Melanocyte of skin (primary cell): ENCODE data around the gene FADD.

DNA sequence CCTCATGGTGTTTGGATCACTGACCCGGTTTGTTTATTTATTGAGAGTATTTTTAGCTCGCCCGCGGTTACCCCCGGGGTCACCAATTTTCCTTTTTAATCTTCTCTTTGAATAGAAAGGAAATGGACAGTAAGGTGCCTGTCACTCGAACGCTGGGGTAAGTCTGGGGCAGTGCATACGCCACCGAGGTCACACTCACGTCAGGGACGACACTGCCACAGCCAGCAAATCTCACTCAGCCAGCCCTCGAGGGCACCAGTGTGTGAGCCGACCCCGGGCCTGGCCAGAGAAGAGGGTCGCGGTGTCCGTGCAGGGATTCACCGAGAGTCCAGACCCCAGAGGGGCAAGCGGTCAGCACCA lies 72.6 kb upstream of the FGF3 start:
- CAGE, long polyA plus RNA, 2 experiments: no peak in any of the 2 experiments

DNA sequence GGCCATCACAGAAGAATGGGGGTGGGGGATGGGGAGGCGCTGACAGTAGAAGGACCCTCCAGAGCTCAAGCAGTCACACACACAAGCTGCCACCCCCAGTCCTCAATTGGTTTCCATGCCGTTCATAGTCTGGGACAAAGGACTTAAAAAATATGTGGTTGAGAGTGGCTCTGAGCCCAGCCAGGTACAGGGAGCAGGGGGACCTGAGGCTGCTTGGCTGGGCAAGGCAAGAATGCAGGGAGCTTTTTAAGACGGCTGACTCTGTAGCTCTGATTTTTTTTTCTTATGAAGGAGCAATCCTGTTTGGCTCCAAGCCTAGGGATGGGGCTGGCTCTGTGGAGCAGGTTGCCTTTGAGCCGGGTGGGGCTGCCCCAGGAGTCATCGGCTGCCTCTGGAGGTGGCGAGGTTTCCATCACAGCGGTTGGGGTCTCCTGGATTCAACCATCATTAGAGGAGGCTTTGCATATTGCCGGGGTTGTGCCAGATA lies 13.2 kb upstream of the ANO1 start:
- CAGE, long polyA plus RNA, 2 experiments: no peak in any of the 2 experiments

DNA sequence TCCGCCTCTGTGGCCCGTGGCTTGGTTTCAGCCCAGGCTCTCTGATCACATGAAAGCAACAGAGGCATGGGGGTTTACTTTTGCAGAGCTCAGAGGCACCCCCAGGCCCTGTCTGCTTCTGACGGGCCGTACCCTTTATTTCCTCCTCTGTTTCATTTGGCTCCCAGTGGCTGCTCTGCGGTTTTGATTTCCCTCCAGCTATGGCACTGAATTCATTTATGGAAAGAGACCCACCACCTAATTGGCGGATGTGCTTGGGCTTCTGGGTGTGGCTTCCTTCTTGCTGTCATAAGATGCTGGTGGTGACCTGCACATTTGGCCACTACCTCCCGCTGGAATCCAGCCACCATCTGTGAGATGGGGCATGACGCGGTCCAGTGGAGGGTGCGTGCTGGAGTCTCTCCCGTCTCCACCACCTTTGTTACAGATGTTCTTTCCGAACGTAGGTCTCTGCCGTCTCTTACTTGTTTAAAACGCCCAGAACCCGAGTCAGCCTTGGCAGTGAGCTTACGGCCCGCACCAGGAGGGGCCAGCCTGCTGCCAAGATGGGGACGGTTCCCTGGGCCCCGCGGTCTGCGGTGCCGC lies 47.7 kb upstream of the FADD start:
- CAGE, long polyA plus RNA, 2 experiments: no peak in any of the 2 experiments

DNA sequence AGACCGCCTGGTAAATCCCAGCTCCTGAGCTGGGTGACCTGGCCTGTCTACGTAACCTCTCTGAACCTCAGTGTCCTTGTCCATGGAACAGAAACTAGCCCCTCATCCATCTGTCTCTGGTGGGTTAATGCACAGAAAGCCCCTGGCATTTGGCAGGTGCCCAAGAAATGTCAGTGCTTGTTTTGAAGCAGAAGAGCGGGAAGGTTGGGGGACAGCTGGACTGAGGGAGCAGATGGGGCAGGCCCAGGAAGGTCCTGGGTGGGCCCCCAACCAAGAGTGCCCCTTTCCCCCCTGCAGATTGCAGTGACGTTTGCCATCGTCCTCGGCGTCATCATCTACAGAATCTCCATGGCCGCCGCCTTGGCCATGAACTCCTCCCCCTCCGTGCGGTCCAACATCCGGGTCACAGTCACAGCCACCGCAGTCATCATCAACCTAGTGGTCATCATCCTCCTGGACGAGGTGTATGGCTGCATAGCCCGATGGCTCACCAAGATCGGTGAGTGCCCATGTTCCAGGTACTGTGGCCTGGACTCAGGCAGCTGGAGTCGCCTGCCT lies 42.2 kb upstream of the FADD start:
- CAGE, long polyA plus RNA, 2 experiments: no peak in any of the 2 experiments

DNA sequence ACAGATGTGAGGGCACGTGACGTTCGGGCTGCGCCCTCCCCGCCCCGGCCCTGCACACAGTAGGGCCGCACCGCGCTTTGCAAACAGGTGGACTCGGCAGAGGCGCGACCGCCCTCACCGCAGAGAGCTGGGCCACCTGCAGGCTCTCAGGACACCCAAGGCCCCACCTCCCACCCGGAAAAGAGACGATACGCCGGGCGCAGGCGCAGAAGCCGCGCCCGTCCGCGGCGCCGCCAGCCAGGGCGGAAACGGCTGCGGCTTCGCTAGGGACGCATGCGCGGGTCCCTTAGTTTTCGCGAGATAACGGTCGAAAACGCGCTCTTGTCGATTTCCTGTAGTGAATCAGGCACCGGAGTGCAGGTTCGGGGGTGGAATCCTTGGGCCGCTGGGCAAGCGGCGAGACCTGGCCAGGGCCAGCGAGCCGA lies at the start of gene FADD:
TSS of gene FADD (plus strand) at position 318 of the 425 bp plus-strand sequence.
- CAGE, long polyA plus RNA, 2 experiments: start-site peak on the plus strand in 1 of 2 experiments, centred at position 342 of the sequence, 155 to 172 reads per replicate

DNA sequence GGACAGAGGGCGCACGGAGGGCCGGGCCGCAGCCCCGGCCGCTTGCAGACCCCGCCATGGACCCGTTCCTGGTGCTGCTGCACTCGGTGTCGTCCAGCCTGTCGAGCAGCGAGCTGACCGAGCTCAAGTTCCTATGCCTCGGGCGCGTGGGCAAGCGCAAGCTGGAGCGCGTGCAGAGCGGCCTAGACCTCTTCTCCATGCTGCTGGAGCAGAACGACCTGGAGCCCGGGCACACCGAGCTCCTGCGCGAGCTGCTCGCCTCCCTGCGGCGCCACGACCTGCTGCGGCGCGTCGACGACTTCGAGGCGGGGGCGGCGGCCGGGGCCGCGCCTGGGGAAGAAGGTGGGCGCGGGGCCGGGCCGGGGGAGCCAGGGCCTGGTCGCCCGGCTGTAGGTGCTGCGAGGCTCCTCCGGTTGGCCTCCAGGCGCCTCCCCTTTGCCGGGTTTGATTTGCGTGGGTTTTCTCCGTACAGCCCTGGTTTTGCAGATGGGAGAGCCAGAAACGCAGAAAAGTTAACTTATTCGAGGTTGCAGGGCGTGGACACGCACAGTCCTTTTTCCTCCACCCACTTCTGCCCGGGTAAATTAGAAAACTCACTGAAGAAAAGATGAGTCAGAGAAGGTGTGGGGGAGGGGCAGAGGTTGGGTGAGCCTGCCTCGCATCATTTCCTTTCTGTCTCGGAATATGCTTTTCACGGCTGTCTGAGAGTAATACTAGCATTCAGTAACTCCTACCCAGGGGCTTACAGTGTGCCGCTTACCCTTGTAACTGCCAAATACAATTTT lies 500 bp downstream of the FADD start:
- CAGE, long polyA plus RNA, 2 experiments: no peak in any of the 2 experiments

DNA sequence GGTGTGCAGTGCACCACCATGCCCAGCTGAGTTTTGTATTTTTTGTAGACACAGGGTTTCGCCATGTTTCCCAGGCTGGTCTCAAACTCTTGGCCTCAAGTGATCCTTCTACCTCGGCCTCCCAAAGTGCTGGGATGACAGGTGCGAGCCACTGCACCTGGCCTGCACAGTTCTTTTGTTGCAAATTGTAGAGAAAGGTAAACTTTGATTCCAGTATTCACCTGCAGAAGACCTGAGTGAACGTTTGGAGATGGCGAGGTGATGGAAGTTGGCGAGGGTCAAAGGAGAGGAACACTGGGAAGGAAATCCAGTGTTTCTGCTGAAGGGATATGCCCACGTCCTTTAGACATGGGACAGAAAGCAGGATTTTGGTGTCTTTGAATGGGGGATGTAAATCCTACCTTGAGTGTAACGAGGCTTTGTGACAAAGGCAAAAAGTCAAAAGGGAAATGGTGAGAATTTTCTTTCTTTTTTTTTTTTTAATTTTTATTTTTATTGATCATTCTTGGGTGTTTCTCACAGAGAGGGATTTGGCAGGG lies 23.7 kb downstream of the PPFIA1 start:
- CAGE, long polyA plus RNA, 2 experiments: no peak in any of the 2 experiments

- CAGE, long polyA plus RNA, 2 experiments: no peak in any of the 2 experiments
These were observed 62.7 kb downstream of the PPFIA1 start for GRCh38 chr11:70333186-70333640.

GRCh38 chr11:70713871-70714146 lies 315.5 kb downstream of the CTTN start:
- CAGE, long polyA plus RNA, 2 experiments: no peak in any of the 2 experiments

DNA sequence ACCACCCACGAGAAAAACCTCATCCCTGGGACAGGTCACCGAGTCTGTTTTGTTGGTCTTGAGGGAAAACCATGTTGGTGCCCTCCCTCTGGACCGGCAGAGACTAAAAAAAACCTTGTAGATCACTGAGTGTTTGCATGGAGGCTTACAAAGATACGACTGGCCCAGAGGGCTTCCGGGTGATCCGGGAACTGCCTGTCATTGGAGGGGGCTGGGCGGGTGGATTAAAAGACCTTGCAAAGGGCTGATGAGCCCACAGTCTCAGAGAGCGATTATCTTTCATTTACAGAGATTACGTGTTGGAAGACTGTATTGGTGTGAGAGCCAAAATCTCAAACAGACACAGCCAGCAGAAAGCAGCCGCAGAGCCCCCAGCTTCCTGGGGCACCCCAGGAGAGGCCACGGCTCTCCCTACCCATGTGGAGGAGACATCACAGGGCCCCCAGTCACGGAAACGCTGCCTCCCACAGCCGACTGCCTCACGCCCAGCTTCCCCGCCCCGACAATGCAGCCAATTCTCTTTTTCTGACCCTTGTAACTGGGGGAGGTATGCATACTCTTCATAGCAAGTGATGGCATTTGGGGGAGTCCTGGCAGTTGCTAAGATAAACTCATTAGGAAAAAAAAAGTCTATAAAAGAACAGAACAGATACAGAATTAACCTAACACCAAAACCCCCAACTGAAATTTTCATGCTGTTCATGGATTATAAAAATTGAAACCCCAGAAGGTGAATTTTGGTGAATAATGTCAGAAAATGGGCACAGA lies 426.5 kb downstream of the CTTN start:
- CAGE, long polyA plus RNA, 2 experiments: no peak in any of the 2 experiments

DNA sequence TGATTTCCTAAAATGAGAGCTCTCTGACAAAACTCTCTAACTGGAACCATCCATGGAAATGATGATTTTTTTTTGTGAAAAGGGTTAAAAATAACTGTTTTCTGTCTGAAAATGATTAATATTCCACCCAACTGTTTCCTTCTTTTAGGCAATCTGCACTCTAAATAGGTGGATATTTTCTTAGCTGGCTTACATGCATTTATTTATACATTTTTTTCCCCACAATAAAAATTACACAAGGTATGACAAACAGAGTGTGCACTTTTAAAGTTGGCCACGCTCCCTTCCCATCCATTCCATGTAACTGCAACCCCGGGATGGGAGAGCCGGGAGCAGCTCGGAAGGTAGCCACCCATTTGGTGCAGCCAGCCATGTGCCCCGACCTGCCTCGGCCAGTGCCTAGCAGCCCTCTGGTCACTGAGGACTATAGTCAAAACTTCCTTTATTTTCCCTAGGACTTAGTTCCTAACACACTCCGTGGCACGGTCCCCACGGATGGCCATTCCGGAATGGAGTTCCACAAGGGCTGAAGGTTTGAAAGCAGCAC lies 426.6 kb downstream of the SHANK2 start:
- CAGE, long polyA plus RNA, 2 experiments: no peak in any of the 2 experiments

DNA sequence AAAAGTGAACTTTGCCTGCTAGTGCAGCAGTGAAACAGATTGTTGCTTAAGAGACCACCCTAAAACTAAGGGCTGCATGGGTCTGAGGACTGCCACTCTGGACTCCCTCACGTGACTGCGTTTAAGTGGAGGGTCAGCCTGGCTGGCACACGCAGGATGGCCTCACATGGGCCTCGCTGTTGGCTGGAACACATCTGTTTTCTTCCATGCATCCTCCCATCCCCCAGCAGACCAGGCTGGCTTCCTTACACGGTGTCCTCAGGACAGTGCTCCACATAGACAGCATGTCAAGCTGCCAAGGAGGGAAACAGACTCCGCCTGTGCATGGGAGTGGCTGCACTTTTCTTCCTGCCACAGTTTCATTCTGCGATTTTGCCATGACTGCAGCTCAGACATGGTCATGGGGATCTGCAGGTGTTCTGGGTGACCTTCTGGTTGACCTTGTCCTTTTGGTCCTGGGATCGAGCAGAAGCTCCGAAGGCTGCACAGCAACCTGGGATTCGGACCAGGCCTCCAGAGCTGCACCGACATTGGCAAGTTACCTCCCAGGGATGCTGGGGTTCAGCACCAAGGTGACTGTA lies 344.2 kb downstream of the SHANK2 start:
- CAGE, long polyA plus RNA, 2 experiments: no peak in any of the 2 experiments

GRCh38 chr11:71106563-71106849 lies 145.9 kb downstream of the SHANK2 start:
- CAGE, long polyA plus RNA, 2 experiments: no peak in any of the 2 experiments

DNA sequence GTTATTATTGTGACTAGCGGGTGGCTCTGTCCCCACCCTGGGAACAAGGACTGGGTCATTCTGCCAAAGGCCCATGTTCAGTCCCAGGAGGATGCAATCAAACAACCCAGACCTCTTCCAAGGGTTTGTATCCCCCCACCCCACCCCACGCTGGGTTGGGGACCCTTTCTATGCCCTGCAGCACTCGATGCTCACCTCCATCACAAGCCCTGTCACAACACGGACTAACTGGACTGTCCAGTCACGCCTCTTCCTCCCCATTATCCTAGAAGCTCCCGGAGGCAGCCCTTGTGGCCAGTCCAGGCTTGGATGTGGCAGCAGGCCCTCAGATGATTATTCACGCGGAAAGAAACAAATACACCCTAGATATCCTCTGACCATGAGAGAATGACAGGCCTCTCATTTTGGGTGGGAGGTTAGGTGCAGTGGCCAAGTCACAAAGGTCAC lies 3.7 kb downstream of the SHANK2 start:
- CAGE, long polyA plus RNA, 2 experiments: no peak in any of the 2 experiments

DNA sequence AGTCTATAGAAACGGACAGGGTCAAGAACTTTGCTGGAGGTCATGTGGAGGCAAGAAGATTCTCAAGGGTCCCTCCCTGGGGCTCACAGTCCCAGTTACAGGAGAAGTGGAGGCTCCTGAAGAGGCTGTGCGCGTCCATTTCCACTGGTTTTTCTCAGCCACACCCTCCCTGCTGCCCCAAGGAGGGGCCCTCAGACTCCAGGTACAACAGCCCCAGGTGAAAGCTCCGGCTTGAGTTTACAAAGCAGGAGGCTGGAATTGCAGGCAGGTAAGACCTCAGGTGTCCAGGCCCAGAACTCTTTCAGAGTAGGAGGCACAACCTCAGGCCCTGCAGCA lies 3.1 kb downstream of the SHANK2 start:
- CAGE, long polyA plus RNA, 2 experiments: no peak in any of the 2 experiments

- CAGE, long polyA plus RNA, 2 experiments: no peak in any of the 2 experiments
These were observed 1.9 kb downstream of the SHANK2 start for GRCh38 chr11:71250378-71250886.

GRCh38 chr11:71312102-71312301 lies 59.6 kb upstream of the SHANK2 start:
- CAGE, long polyA plus RNA, 2 experiments: no peak in any of the 2 experiments

DNA sequence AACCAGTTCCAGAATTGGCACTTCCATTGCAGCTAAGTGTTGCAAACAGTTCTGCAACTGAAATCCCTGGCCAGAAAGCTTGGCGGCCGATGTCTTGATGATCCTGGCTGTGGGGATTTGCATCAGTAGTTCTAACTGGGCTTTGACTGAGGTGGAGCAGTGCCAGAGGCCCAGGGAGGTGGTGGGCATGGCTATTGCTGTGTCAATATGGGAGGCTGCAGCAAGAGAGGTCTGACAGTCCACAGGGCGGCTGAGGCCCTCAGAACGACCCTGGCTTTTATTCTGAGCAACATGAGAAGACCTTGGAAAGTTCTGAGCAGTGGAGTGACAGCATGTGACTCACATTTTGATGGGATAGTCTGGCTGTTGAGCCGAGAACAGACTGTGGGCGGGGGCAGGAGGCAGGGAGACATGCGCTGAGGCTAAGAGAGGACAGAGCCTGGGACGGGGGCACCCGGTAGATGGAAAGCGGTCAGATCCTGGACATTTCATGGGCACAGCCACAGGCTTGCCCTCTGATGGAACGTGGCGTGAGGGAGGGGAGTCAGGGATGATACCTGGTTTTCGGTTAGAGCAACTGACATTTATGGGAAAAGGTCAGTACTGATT lies 19.1 kb downstream of the DHCR7 start:
- CAGE, long polyA plus RNA, 2 experiments: no peak in any of the 2 experiments

- CAGE, long polyA plus RNA, 2 experiments: no peak in any of the 2 experiments
These were observed 12.0 kb downstream of the NADSYN1 start for GRCh38 chr11:71465096-71465375.

GRCh38 chr11:71903378-71903843 lies 25.0 kb downstream of the XNDC1N start:
- CAGE, long polyA plus RNA, 2 experiments: no peak in any of the 2 experiments